ENCODE measurements around a stretch of chr5.

GRCh38 chr5:169117533-169117950, 183.4 kb downstream of the SLIT3 start:
- RAMPAGE, long total RNA: no peak
- RRBS: no CpG with 5 or more reads among the region's 7 CpGs

DNA sequence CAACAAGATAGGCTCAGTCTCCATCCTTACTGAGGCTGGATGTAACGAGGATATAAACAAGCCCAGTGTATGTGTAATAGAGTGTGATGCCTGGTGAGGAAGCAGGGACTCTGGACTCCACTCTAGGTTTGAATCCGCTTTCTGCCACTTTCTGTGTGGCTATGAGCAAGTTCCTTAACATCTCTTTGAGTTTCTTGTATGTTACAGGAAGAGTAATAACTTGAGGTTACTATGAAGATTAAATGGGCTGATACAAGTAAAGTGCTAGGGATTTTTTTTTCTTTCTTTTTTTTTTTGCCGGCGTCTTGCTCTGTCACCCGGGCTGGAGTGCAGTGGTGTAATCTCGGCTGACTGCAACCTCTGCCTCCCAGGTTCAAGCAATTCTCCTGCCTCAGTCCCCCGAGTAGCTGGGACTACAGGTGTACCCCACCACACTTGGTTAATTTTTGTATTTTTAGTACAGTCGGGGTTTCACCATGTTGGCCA, 12.5 kb downstream of the DOCK2 start:
- RAMPAGE, long total RNA: no peak
- RRBS: no CpG with 5 or more reads among the region's 8 CpGs

DNA sequence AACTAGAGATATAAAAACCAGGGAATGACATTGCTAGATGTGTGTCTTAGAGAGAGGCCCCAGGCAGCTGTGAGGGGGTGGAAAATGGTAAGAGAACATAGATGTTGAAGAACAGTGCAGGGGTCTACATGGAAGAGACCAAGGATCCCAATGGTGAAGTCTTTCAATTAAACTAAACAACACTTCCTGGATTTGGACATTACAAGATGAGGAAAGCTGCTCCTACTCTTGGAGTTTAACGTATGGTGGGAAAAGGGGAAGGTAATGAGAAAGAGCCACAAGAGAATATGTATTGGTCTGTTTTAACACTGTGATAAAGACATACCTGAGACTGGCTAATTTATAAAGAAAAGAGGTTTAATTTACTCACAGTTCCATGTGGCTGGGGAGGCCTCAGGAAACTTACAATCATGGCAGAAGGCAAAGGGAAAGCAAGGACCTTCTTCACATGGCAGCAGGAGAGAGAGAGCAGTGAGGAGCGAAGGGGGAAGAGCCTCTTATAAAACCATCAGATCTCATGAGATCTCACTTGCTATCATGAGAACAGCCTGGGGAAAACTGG, 124.7 kb downstream of the INSYN2B start:
- RAMPAGE, long total RNA: no peak
- RRBS: no CpG with 5 or more reads among the region's 2 CpGs

GRCh38 chr5:169945515-169946363, 34.6 kb downstream of the INSYN2B start:
- RAMPAGE, long total RNA: no peak
- RRBS: no CpG with 5 or more reads among the region's 15 CpGs

GRCh38 chr5:169980631-169981116, 379 bp upstream of the INSYN2B start:
- RAMPAGE, long total RNA: no peak
- RRBS: no CpG with 5 or more reads among the region's 7 CpGs

DNA sequence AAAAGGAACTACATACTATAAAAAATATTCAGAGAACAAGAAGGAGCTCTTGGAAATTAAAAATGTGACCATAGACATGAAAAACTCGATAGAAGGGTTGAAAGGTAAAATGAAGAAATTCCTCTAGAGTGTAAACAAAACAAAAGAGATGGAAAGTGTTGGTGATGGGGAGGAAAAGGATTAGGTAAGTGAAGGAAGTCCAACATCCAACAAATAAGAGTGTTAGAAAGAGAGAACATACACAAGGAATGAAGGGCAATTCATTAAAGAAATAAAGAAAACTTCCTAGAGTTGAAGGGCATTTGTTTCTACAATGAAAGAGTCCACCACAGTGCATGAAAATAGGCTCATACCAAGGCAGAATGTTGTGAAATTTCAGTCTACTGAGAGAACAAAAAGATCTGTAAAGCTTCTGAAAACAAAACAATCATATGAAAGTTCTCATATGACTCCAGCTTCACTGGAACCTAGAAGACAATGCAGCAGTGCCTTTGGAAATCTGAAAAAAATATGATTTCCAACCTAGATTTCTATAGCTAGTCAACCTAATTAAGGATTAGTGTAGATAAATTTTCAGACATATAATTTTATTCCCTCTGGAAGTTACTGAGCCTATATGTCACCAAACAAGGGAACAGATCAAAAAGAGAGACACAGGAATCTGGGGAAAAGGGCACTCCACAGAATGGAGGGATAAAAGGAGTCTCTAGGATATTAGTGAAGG, 5.7 kb downstream of the C5orf58 start:
- RAMPAGE, long total RNA: no peak
- RRBS: no CpG with 5 or more reads among the region's 1 CpG

DNA sequence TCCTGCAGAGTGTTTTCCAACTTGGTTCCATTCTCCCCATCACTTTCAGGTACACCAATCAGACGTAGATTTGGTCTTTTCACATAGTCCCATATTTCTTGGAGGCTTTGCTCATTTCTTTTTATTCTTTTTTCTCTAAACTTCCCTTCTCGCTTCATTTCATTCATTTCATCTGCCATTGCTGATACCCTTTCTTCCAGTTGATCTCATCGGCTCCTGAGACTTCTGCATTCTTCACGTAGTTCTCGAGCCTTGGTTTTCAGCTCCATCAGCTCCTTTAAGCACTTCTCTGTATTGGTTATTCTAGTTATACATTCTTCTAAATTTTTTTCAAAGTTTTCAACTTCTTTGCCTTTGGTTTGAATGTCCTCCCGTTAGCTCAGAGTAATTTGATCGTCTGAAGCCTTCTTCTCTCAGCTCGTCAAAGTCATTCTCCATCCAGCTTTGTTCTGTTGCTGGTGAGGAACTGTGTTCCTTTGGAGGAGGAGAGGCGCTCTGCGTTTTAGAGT, 11.6 kb downstream of the C5orf58 start:
- RAMPAGE, long total RNA: no peak
- RRBS: no CpG with 5 or more reads among the region's 10 CpGs

DNA sequence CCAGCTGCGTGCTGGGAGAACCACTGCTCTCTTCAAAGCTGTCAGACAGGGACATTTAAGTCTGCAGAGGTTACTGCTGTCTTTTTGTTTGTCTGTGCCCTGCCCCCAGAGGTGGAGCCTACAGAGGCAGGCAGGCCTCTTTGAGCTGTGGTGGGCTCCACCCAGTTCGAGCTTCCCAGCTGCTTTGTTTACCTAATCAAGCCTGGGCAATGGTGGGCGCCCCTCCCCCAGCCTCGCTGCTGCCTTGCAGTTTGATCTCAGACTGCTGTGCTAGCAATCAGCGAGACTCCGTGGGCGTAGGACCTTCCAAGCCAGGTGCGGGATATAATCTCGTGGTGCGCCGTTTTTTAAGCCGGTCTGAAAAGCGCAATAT, 12.3 kb downstream of the C5orf58 start:
- RAMPAGE, long total RNA: no peak
- RRBS: no CpG with 5 or more reads among the region's 13 CpGs

GRCh38 chr5:170300687-170301055, 3.1 kb upstream of the LCP2 start:
- RAMPAGE, long total RNA: no peak
- RRBS: no CpG with 5 or more reads among the region's 8 CpGs

- RAMPAGE, long total RNA: no peak
- RRBS: 24% methylated on average over 3 of the region's 18 CpGs
Measured at GRCh38 chr5:170302713-170303604, 5.4 kb upstream of the LCP2 start.

- RAMPAGE, long total RNA: no peak
- RRBS: no CpG with 5 or more reads among the region's 8 CpGs
Measured at GRCh38 chr5:170571163-170571897, 67.5 kb downstream of the KCNIP1 start.

- RAMPAGE, long total RNA: no peak
- RRBS: no CpG with 5 or more reads among the region's 6 CpGs
Measured at GRCh38 chr5:170747273-170747933, 36.1 kb upstream of the GABRP start.

GRCh38 chr5:170752132-170753195, 31.1 kb upstream of the GABRP start:
- RAMPAGE, long total RNA: no peak
- RRBS: no CpG with 5 or more reads among the region's 11 CpGs

- RAMPAGE, long total RNA: no peak
- RRBS: 3% methylated on average over 30 of the region's 65 CpGs
Measured at GRCh38 chr5:170862174-170862975, 557 bp downstream of the RANBP17 start.

DNA sequence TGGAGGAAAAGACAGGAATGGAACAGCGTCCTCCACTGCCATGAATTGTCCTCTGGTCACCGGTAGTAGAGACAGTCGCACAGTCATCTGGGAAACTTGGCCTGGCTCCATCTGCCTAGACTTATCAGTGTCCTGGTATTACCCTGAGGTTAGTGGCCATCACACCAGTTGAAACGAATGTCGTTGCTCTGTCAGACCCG, 8.2 kb downstream of the TLX3 start:
- RAMPAGE, long total RNA: no peak
- RRBS: no CpG with 5 or more reads among the region's 6 CpGs

DNA sequence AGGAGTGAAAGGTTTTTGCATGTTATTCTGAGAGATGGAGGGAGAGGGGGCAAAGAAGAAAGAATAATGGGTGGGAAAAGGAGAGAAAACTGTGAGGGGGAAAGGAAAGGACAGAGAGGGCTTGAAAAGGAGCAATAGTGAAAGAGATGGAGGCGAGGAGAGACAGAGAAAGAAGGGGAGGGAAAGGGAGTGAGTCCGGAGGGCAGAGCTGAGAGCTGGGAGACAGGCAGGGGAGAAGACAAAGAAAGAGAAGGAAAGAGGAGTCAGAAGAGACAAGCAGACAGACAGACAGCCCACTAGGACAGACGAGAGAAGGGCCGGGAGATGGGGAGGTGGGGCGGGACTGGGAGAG, 141.4 kb upstream of the SMIM23 start:
- RAMPAGE, long total RNA: no peak
- RRBS: 67% methylated on average over 1 of the region's 5 CpGs

GRCh38 chr5:172052177-172052837, 45.9 kb upstream of the FBXW11 start:
- RAMPAGE, long total RNA: no peak
- RRBS: no CpG with 5 or more reads among the region's 14 CpGs

- RAMPAGE, long total RNA: no peak
- RRBS: 16% methylated on average over 4 of the region's 10 CpGs
Measured at GRCh38 chr5:172174627-172175249, 13.3 kb downstream of the STK10 start.

- RAMPAGE, long total RNA: no peak
- RRBS: no CpG with 5 or more reads among the region's 1 CpG
Measured at GRCh38 chr5:172364924-172365342, 81.4 kb upstream of the UBTD2 start.

DNA sequence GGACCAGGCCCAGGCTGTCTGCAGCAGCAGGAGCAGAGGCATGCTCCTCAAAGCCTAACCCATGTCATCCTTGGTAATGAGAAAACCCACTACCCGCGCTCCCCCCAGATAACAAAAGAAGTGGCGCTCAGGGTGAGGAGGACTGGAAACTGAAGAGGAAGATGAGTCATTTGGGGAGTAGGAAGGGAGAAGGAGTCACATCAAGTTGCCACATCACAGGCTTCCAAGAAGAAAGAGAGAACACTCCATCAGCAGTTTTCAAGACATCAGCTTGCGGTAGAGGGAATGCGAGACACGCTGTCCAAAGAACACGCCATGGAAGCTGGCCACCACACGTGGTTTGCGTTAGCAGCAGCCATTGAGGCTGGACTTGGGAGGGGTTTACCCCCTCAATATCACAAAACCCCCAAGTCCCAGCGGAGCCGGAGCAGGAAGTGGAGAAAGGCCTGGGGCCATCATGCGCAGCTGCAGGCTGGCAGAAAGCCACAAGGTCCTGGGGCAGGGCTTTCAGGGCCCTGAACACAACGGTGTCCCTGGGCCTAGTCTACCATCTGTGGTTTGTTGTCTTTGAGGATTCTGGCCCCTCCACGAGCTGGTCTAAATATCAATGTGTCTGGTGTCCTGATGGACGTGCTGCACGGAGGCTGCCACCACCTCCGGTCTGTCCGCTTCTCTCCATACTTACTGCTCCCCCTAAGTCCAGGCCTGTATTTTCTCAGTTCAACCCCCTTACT, 41.4 kb downstream of the SH3PXD2B start:
- RAMPAGE, long total RNA: no peak
- RRBS: no CpG with 5 or more reads among the region's 18 CpGs

All from hepatocyte (in vitro differentiated cells and primary cell).